HT1080 (cell line): Measurements from ENCODE around the genes CD320 and KANK3.

DNA sequence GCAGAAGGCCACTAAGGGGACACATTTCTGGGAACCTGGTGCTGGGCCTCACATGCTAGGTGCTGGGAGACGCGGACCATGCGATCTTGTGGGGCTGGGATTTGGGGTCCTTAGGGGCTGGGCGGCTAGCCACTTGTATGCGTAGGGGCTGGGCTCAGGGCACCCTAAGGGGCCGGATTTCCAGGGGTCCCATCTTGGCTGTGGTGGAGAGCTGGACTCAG lies 2.4 kb downstream of the TGFBR3L start:
RAMPAGE:
- cytosol, long total RNA = no peak
- long total RNA = no peak
- nucleus, long total RNA = no peak

RAMPAGE:
- cytosol, long total RNA = no peak
- long total RNA = no peak
- nucleus, long total RNA = no peak
Observed at GRCh38 chr19:7918322-7919193, 1.6 kb upstream of the SNAPC2 start.

DNA sequence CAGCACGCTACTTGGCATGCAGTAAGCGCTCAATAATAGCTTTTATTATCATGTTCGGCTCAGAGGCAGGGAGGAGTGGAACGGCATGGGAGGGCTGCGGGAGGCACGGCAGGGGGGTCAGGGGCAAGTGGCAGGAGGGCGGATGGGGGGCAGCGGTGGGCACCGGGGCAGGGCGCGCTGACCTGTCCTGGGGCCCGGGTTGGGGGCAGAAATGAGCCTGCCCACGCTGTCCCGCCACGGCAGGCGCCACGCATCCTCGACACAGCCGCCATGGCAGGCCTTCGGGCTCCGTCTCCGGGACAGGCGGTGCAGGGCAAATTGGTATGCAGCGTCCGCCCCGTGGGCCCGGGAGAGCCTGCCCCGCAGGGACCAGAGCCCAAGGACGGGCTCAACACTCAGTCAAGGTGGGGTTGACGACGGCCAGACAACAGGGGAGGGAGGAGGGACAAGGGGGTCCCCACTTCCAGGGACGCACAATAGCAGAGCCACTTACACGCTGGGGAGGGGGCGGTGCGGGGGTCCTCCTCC lies 1.4 kb downstream of the CTXN1 start:
RAMPAGE:
- cytosol, long total RNA = no peak
- long total RNA = no peak
- nucleus, long total RNA = no peak

DNA sequence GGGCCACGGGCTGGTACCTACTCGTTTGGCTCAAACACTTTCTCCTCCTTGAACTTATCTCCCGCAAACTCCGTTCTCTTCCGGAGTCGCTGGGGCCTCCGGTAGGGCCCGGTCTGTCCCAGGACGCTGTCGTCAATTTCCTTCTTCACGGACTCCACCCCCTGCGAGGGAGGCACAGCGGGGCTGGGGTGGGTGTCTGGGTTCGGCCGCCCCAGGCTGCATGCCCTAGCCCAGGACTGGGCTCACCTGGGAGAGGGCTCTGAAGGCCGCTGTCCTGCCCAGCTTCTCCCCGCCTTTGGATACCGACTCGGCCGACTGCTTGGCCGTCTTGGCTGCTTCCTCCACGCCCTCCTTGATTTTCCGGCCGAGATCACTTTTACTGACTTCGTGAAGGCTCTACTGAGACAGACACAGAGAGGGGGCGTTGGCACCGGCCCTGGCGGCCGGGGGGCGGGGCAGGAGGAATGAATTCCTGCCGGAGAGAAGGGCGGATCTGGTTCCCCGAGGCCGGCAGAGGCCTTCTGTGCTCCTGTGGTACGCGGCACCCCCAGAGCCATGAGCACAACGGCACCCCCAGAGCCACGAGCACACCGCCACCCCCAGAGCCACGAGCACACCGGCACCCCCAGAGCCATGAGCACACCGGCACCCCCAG lies 8.0 kb upstream of the CTXN1 start:
RAMPAGE:
- cytosol, long total RNA = no peak
- long total RNA = no peak
- nucleus, long total RNA = no peak

DNA sequence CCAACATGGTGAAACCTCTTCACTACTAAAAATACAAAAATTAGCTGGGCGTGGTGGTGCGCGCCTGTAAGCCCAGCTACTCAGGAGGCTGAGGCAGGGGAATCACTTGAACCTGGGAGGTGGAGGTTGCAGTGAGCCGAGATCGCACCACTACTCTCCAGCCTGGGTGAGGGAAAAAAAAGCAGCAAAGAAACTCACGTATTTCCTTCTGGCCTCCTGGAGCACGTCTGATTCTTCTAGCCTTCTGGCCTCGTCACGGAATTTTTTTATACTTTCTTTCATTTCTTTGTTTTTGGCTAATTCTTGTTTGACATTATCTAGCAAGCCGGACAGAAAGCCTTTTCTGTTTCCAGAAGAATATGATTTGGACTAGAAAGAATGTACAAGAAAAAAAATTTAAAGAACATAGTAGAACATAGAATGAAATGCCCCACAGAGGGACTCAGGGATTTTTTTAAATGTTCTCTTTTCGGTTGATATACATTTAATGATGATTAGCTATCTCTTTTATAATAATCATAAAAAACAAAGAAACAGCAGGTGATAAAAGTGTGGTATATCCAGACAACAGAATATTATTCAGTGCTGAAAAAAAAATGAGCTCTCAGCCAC lies 5.5 kb downstream of the TIMM44 start:
RAMPAGE:
- cytosol, long total RNA = no peak
- long total RNA = no peak
- nucleus, long total RNA = no peak

DNA sequence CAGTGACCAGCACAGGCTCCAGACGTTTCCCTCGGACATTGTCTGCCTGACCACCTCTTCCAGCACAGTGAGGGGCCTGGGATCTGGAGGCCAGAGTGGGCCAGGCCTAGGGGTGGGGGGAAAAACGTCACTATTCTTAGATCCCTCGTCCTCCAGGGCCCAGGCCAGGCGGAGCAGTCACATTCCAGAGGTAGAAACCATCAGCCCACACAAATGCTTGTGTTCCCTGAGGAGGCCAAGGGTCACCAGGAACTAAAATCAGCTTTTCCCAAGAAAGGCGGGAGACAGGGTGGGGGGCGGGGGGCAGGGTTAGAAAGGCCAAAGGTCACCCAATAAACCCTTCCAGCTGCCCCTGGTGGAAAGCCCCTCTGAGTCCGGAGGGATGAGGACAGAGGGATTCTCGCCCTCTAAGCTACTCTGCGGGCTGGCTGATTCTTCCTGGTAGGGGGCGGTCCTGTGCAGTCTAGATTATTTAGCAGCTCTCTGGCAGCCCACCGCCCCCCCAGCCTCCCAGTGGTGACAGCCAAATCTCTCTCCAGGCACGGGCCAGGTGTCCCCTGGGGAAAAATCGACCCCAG lies 23.6 kb upstream of the CCL25 start:
RAMPAGE:
- cytosol, long total RNA = no peak
- long total RNA = no peak
- nucleus, long total RNA = no peak

GRCh38 chr19:8050751-8051104 lies 1.8 kb upstream of the CCL25 start:
RAMPAGE:
- cytosol, long total RNA = no peak
- long total RNA = no peak
- nucleus, long total RNA = no peak

DNA sequence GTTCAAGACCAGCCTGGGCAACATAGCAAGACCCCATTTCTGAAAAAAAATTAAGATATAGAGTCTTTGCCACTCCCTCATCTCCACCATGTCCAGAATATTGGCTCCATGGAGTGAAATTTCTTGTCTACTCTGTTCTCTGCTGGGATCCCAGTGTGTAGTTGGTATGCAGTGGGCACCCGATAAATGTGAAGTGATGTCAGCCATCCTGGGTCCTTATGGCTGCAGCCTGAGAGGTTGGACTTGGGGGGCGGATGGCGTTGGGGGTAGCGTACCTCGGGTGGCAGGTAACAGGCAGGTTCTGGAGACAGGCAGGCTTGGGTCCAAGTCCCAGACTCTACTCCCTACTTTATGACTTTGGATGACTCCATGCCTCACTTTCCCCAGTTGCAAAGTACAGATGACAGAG lies 7.4 kb downstream of the CERS4 start:
RAMPAGE:
- cytosol, long total RNA = no peak
- long total RNA = no peak
- nucleus, long total RNA = no peak

GRCh38 chr19:8307662-8308515 lies at the start of gene CD320:
TSS of gene CD320 (minus strand) at chr19:8308358.
RAMPAGE:
- cytosol, long total RNA = no peak
- long total RNA = no peak
- nucleus, long total RNA = no peak

RAMPAGE:
- cytosol, long total RNA = no peak
- long total RNA = no peak
- nucleus, long total RNA = no peak
Observed at GRCh38 chr19:8322424-8322549, 991 bp downstream of the RPS28 start.

GRCh38 chr19:8343067-8343754 lies at the start of gene KANK3:
TSS of gene KANK3 (minus strand) at chr19:8343262.
RAMPAGE:
- cytosol, long total RNA = no peak
- long total RNA = no peak
- nucleus, long total RNA = no peak

GRCh38 chr19:8386689-8386888 lies 3.6 kb upstream of the RAB11B start:
RAMPAGE:
- cytosol, long total RNA = no peak
- long total RNA = no peak
- nucleus, long total RNA = no peak

DNA sequence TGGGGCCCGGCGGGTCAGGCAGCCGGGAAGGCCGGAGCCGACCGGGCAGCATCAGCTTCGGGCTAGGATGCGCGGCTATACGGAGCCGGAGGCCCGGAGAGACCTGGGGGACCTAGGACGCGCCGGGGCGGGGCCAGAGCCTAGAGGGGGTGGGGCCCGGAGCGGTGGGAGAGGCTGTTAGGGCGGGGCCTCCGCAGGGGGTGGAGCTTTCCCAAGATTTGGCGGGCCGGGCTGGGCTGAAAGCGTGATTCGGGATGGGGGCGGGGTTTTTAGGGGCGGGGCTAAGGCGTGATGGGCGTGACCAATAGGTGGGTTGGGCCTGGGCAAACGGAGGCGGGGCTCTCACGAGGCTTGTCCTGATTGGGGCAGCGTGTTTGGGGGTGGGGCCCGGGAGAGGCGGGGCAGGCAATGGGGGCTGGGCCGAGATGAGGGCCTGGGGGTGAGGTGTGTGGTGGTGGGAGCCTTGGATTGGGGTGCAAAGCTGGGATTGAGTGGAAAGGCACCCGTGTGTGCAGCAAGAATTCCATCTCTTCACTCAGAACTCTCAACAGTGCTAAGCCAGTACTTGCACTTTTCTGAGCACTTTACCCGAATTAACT lies 502 bp downstream of the RAB11B start:
RAMPAGE:
- cytosol, long total RNA = no peak
- long total RNA = no peak
- nucleus, long total RNA = no peak

GRCh38 chr19:8486631-8487311 lies 15.7 kb downstream of the PRAM1 start:
RAMPAGE:
- cytosol, long total RNA = no peak
- long total RNA = no peak
- nucleus, long total RNA = no peak

DNA sequence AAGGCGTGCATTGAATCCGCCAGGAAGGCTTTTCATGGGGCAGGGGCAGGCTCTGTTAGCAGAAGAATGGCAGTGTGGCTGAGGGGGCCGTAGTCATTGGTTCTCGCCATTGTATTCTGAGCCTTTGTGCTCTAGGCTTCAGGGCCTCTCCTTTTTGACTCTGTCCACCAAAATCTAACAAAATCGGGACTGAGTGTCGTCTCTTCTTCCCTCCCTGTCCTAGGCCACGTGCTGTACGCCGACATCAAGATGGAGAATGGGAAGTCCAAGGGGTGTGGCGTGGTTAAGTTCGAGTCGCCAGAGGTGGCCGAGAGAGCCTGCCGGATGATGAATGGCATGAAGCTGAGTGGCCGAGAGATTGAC lies 14.0 kb downstream of the PRAM1 start:
RAMPAGE:
- cytosol, long total RNA = no peak
- long total RNA = no peak
- nucleus, long total RNA = no peak

DNA sequence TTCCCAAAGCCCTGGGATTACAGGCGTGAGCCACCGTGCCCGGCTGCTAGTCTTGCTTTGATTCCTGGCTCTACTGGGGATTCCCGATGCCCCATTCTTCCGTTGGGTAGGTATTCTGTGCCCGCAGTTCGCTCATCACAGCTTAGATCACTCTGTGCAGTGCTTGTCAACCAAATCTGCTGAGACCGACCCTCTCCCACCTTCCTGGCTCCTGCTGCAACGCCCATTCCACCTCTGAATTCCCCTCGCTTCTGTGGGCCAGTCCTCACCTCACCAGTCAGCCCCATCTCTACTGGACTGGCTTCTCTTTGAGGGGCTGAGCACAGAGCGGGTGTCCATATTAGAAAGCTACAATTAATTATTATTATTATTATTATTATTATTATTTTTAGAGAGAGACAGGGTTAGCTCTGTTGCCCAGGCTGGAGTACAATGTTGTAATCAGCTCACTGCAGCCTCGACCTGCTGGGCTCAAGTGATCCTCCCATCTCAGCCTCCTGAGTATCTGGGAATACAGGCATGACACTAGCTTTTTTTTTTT lies 4.7 kb upstream of the ZNF414 start:
RAMPAGE:
- cytosol, long total RNA = no peak
- long total RNA = no peak
- nucleus, long total RNA = no peak

GRCh38 chr19:8527285-8527826 lies 13.4 kb upstream of the ZNF414 start:
RAMPAGE:
- cytosol, long total RNA = no peak
- long total RNA = no peak
- nucleus, long total RNA = no peak

RAMPAGE:
- cytosol, long total RNA = no peak
- long total RNA = no peak
- nucleus, long total RNA = no peak
Observed at GRCh38 chr19:8567519-8568240, 9.6 kb downstream of the MYO1F start.

DNA sequence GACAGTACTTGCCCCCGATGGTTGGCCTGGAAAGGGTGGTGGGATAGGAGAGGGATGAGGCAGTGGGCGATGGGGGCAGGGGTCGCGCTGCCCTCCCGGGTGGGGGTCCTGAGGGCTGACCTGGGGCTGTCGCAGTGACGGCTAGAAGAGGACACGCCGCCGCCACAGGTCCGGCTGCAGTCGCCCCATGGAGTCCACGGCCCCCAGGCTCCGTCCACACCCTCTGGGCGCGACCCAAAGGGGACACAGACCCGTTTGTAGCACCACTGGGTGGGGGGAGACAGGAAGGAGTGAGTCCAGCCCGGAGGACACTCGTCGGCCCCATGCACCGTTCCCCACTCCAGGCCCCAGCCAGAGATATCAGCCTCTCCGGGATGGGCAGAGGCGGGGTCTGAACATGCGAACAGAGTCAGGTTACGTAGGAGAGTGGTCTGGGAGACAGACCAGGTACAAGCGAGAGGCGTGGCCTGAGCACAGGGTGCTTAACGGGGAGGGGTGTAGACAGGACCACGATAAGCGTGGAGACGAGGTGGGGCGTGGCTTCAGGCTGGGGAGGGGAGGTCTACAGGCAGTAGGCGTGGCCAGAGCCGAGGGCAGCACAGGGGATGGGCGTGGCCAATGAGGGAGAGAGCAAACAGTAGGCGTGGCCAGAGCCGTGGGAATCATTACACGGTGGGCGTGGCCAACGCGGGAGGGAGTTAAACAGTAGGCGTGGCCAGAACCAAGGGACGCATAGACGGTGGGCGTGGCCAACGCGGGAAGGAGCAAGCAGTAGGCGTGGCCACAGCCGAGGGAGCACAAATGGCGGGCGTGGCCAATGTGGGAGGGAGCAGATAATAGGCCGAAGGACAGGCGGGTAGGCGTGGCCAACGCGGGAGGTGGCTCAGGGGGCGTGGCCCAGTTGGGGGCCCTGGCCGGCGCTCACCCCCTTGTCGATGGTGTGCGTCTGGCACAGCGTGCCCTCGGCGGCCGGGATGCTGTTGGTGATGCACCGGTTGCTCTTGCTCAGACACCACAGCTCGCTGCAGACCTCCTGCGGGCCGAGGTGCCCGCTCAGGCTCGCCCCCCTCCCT lies 14.9 kb upstream of the MYO1F start:
RAMPAGE:
- cytosol, long total RNA = no peak
- long total RNA = no peak
- nucleus, long total RNA = no peak

RAMPAGE:
- cytosol, long total RNA = no peak
- long total RNA = no peak
- nucleus, long total RNA = no peak
Observed at GRCh38 chr19:9069995-9070634, 16.7 kb upstream of the OR1M1 start.